Epithelial cell of alveolus of lung (primary cell): ENCODE measurements around a stretch of chr6.

- RAMPAGE, long total RNA: no peak
- RRBS: no CpG with 5 or more reads among the region's 4 CpGs
Measured at GRCh38 chr6:215663-215935, 76.7 kb upstream of the DUSP22 start.

- RAMPAGE, long total RNA: no peak
- RRBS: no CpG with 5 or more reads among the region's 6 CpGs
Measured at GRCh38 chr6:286645-287164, 5.6 kb upstream of the DUSP22 start.

DNA sequence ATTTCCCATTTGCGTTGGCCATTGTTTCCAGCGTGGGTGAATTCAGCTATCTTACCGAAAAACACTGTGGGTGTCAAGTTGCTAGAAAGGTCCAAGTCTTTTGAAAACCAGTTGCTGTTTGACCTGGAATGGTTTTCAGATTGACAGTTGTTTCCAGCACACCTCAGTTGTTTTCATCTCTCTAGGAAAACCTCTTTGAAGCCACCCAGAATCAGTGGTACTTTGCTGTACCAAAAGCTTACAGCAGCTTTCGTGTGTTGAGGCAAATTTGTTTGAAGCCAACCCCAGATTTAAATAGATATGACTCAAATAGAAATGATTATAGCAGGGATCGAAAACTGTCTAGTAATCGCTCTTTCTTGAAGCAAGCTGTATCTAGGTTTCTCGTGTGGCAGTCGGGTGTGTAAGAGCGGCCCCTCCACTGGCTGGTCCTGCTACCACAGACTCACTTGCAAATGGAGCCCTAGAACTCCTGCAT, 27.4 kb downstream of the DUSP22 start:
- RAMPAGE, long total RNA: no peak
- RRBS: no CpG with 5 or more reads among the region's 9 CpGs

- RAMPAGE, long total RNA: no peak
- RRBS: 79% methylated on average over 6 of the region's 12 CpGs
Measured at GRCh38 chr6:361629-362281, 29.8 kb upstream of the IRF4 start.

GRCh38 chr6:362361-363122, 29.0 kb upstream of the IRF4 start:
- RAMPAGE, long total RNA: no peak
- RRBS: no CpG with 5 or more reads among the region's 15 CpGs

DNA sequence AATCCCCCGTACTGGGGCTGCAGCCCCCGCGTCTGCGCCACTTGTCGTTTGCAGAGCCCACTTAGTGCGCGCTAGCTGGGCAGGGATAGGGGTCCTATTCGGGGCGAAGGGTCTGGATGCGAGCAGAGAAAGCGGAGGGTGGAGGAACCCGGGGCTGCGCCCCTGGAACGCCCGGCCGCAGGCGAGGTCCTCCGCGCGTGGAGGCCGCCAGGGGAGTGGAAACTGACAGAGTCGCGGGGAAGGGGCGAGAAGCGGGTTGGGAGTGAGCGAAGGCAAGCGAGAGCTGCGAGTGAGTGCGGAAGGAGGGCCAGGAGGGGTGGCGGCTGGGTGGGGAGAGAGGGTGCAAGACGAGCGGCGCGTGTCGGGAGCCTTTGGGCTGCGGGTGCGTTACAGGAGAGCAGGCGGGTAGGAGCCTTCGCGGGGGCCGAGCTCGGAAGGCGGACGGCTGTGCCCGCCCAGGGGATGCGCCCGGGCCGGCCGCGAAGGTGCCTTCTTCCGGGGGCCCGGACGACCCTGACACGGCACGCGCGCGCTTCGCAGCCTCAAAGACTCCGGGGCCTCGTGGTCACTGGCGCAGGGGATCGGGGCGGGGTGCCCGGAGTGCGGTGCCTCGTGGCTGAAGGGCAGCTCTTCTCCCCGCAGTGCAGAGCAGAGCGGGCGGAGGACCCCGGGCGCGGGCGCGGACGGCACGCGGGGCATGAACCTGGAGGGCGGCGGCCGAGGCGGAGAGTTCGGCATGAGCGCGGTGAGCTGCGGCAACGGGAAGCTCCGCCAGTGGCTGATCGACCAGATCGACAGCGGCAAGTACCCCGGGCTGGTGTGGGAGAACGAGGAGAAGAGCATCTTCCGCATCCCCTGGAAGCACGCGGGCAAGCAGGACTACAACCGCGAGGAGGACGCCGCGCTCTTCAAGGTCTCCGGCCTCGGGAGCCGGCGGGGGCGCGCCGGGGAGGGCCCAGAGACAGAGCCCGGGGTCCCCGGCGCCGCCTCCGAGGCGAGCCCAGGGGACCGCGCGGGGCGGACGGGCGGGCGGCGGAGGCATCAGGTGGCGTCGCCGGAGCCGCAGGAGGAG, 1.2 kb downstream of the IRF4 start:
- RAMPAGE, long total RNA: no peak
- RRBS: 2% methylated on average over 37 of the region's 126 CpGs

DNA sequence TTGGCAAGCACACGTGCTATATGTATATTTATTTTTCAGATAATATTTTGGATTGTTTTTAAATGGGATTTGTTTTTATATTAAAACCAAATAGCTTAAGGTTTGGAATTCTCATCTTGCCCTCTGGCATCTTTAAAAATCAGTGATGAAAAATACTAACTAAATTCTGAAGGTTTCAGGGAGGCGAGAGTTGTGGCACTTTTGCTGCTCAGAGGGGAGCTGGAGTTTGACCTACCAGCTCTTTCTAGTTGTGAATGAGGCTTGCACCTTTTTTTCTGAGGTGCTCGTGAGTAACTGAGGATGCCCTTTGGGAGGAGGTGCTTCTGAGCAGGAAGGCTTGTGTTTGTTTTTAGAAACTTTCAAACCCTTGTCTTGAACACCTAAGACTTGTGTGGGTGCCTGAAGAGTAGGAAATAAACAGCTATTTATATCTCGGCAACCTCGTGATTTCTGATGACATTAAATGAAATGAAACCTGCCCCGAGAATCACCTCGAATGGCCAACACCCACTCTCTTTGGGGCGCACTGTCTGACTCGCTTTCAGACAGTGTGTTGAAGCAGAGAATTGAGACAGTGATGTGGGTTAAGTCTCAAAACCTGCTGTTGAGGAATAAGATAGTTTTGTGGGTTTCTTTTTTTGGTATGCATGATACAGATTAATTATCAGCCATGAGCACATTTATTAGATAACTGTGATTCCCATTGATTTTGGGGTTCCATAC, 8.2 kb downstream of the IRF4 start:
- RAMPAGE, long total RNA: no peak
- RRBS: no CpG with 5 or more reads among the region's 9 CpGs

DNA sequence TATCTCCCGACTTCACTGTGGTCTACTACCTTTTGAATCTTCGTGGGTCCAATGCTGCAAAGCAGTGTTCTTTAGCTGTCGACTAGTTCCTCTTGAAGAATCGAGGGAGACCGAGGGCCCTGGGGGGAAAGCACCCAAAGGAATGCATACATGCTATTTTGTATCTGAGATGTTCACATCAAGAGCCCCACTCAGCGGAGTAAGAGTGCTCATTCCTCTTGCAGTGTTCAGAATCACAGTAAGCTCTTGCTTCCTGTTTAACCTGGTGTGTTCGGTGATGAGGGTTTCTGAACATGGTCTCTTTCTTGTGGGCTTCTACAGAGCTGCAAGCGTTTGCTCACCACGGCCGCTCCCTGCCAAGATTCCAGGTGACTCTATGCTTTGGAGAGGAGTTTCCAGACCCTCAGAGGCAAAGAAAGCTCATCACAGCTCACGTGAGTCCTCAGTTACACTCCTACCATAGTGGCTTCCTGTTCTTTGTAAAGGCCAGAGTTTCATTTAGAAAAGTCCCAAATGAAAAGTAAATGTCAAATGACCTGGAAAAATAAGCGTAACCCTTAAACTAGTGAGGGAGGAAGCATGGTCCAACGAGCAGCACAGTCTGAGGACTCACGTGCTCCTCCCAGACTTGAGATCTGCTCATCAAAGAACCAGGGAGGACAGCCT, 13.3 kb downstream of the IRF4 start:
- RAMPAGE, long total RNA: no peak
- RRBS: no CpG with 5 or more reads among the region's 14 CpGs

GRCh38 chr6:453080-453945, 61.8 kb downstream of the IRF4 start:
- RAMPAGE, long total RNA: no peak
- RRBS: no CpG with 5 or more reads among the region's 21 CpGs

- RAMPAGE, long total RNA: no peak
- RRBS: no CpG with 5 or more reads among the region's 16 CpGs
Measured at GRCh38 chr6:659609-660714, 3.1 kb upstream of the HUS1B start.

GRCh38 chr6:719368-719850, 26.5 kb upstream of the EXOC2 start:
- RAMPAGE, long total RNA: no peak
- RRBS: no CpG with 5 or more reads among the region's 6 CpGs

DNA sequence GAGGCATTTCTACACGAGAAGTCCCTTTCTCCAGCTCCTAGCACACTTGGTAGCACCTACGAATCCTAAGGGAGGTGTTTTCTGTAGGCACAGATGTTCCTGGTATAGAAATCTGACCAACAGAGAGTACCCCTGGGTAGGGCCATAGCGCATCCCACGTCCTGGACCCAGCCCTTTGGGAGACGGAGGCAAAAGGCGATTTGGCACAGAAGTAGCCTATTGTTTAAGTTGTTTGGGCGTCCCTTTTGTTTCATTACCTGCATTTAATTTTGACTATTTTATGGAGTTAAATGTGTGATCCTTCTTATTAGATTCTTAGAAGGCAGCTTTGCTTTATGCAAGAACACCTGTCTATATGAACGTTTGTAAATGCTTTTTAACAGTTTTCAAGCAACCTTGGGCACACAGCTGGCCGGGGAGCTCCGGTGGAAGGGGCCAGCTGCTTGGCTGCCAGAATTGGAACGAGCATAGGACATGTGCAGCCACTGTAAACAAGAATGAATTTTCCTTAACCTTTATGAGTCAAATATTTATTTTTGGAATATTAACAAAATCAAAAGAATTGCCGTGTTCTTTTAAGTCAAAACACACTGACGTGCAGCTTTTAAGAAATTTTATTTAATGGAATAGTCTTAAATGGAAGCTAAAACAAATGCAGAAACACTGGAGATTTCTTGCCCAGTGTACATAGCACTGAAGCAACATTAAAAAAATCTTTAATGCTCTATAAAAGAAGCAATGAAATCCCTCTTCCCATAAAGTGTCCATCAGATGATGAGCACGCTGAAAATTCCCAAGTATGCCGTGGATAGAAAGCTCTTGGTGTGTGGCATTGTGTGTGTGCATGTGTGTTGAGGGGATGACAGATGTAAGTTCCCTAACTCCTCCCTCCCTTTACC, 208.7 kb upstream of the EXOC2 start:
- RAMPAGE, long total RNA: no peak
- RRBS: no CpG with 5 or more reads among the region's 15 CpGs

DNA sequence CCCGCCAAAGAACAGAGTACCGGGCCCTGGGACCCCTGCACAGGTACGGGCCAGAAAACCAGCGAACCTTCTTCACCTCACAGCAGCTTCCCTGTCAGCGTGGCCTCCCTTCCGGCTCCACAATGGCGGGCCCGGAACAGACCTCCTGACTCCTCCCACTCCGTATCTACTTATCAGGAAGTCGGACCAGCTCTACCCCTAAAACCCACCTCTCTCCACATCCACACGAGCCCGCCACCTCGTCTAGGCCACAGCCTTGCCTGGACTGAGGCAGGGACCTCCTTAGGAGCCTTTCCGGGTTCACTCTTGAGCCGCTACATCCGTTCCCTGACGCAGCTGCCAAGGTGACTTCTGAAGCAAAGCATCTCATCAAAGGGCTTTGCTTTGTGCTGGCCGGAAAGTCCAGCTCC, 308.5 kb upstream of the FOXQ1 start:
- RAMPAGE, long total RNA: no peak
- RRBS: 92% methylated on average over 4 of the region's 18 CpGs

DNA sequence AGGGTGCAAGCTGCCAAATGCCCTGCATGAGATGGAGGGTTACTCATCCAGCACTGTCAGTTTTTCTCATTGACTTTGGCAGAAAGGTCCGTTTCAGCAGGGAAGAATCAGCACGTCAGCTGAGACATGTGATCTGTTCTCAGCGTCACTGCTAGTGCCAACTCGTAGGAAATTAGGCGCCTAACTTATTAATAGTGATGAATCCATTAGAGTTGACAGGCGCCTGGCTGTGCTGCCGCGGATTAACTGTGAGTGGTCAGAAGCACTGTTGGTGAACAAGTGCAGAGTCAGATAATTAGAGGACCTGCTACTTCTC, 175.5 kb upstream of the FOXQ1 start:
- RAMPAGE, long total RNA: no peak
- RRBS: no CpG with 5 or more reads among the region's 8 CpGs

DNA sequence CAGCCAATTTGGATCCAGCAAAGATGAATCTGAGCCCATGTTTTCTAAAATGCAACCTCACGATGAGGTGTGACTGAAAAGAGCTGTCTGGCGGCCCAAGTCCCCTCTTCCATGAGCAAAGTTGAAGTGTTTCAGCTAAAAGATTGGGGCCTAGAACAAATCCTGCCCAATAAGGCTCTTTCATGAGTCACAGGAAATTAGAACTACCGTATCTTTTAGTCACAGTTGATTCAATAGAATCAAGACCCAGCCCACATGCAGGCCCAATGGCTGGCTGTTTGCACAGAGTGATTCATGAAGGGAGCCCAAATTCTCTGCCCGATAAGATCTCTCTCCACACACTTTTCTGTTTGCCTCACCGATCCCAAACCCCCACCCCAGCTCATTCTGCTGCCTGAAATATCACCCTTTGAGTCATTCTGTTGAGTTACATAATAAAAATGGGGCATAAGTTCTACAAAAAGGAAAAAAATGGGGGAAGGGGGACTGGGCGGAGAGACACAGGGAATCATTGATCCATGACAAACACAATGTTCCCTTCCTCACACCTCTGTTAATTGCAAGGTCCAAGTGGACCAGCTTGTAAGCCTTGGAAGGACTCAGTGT, 13.7 kb downstream of the FOXQ1 start:
- RAMPAGE, long total RNA: no peak
- RRBS: no CpG with 5 or more reads among the region's 6 CpGs

- RAMPAGE, long total RNA: no peak
- RRBS: no CpG with 5 or more reads among the region's 10 CpGs
Measured at GRCh38 chr6:1385750-1385994, 3.7 kb upstream of the FOXF2 start.

DNA sequence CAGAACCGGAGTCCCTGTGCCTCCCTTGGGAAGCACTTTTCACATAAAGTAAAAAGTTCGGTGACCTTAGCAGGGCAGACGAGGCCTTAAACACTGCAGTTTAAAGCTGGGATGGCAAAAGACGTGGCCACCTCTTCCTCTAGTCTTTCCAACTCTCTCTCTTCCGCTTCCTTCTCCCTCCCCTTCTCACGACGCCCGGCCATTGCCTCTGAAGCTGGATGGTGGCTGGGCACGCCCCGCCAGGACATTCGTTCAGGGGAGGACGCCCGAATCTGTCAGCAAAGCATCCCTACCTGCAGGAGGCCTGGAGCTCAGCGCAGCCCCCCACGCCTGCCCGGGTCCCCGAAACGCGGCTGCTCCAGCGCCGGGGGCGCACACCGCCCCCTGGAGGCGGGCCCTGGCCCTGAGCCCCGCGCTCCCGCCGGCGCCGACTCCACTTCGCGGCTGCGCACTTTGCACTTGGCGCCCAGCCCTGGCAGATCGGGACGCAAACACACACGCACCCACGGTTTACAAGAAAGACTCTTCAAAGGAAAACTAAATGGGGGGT, 54.8 kb upstream of the FOXC1 start:
- RAMPAGE, long total RNA: no peak
- RRBS: 4% methylated on average over 8 of the region's 38 CpGs

- RAMPAGE, long total RNA: no peak
- RRBS: 3% methylated on average over 19 of the region's 72 CpGs
Measured at GRCh38 chr6:1604896-1605755, 4.6 kb upstream of the FOXC1 start.

DNA sequence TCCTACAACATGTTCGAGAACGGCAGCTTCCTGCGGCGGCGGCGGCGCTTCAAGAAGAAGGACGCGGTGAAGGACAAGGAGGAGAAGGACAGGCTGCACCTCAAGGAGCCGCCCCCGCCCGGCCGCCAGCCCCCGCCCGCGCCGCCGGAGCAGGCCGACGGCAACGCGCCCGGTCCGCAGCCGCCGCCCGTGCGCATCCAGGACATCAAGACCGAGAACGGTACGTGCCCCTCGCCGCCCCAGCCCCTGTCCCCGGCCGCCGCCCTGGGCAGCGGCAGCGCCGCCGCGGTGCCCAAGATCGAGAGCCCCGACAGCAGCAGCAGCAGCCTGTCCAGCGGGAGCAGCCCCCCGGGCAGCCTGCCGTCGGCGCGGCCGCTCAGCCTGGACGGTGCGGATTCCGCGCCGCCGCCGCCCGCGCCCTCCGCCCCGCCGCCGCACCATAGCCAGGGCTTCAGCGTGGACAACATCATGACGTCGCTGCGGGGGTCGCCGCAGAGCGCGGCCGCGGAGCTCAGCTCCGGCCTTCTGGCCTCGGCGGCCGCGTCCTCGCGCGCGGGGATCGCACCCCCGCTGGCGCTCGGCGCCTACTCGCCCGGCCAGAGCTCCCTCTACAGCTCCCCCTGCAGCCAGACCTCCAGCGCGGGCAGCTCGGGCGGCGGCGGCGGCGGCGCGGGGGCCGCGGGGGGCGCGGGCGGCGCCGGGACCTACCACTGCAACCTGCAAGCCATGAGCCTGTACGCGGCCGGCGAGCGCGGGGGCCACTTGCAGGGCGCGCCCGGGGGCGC, 1.4 kb downstream of the FOXC1 start:
- RAMPAGE, long total RNA: no peak
- RRBS: 2% methylated on average over 37 of the region's 116 CpGs

GRCh38 chr6:1627951-1628229, 18.2 kb downstream of the FOXC1 start:
- RAMPAGE, long total RNA: no peak
- RRBS: no CpG with 5 or more reads among the region's 5 CpGs